Cardiac muscle cell (in vitro differentiated cells and primary cell): Measurements from ENCODE around the gene FGF9.

DNA sequence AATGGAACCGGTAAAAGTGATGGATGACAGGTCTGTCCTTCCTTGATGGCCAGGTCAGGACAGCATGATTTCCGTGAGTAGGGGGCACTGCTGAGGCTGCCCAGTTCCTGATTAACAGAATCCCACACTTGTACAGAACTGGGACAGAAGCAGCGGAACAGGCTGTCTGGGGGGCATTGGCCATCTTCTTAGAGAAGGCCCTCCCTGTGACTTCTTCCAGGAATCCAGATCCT, 31.9 kb downstream of the TUBA3C start:
- RAMPAGE, long total RNA, result no peak
- RRBS, result no CpG with 5 or more reads among the region's 3 CpGs

- RAMPAGE, long total RNA, result no peak
- RRBS, result 1% methylated on average over 69 of the region's 115 CpGs
These were observed 31.3 kb upstream of the MPHOSPH8 start for GRCh38 chr13:19601735-19602934.

DNA sequence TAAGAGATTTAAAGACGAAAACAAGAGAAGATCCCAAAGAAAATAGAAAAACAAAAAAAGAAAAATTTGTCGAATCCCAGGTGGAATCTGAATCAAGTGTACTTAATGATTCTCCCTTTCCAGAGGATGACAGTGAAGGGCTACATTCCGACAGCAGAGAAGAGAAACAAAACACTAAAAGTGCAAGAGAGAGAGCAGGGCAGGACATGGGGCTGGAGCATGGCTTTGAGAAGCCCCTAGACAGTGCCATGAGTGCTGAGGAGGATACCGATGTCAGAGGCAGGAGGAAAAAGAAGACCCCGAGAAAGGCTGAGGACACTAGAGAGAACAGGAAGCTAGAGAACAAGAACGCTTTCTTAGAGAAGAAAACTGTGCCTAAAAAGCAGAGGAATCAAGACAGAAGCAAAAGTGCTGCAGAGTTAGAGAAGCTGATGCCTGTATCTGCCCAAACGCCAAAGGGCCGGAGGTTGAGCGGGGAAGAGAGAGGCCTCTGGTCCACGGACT, 13.4 kb downstream of the MPHOSPH8 start:
- RAMPAGE, long total RNA, result no peak
- RRBS, result no CpG with 5 or more reads among the region's 10 CpGs

DNA sequence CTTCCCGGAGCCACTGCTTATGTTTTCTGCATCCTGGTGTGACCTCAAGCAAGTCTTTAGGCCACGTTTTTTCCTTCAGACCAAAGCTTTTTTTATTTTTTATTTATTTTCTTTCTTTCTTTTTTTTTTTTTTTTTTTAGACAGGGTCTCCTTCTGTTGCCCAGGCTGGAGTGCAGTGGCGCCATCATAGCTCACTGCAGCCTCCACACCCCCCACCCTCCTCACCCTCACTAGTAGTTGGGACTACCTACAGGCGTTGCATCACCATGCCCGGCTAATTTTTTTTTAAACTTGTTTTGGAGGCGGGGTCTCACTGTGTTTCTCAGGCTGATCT, 33.7 kb downstream of the GJA3 start:
- RAMPAGE, long total RNA, result no peak
- RRBS, result no CpG with 5 or more reads among the region's 6 CpGs

GRCh38 chr13:20141475-20141830, 19.4 kb downstream of the GJA3 start:
- RAMPAGE, long total RNA, result no peak
- RRBS, result no CpG with 5 or more reads among the region's 4 CpGs

GRCh38 chr13:20263243-20263683, 31.1 kb upstream of the GJB6 start:
- RAMPAGE, long total RNA, result no peak
- RRBS, result no CpG with 5 or more reads among the region's 2 CpGs

DNA sequence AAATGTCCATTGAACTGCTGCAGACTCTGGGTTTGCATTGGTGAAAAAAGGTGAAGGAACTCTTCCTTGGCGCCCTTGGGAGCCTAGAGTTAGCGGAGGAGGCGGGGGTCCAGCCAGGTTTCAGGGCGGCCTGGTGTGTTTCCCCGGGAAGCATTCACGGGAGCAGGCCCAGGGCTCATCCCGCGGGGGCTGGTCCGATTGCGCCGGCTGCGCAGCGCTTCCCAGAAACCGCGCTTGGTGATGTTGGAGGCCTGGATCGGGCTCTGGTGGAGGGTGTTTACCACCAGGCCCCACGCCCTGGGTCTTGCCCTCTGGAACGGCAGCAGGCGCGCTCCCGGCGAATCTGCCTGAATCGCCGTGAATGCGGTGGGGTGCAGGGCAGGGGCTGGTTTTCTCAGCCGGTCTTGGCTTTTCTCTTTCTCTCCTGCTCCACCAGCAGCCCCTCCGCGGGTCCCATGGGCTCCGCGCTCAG, 69.2 kb upstream of the GJB6 start:
- RAMPAGE, long total RNA, result no peak
- RRBS, result 5% methylated on average over 17 of the region's 30 CpGs

DNA sequence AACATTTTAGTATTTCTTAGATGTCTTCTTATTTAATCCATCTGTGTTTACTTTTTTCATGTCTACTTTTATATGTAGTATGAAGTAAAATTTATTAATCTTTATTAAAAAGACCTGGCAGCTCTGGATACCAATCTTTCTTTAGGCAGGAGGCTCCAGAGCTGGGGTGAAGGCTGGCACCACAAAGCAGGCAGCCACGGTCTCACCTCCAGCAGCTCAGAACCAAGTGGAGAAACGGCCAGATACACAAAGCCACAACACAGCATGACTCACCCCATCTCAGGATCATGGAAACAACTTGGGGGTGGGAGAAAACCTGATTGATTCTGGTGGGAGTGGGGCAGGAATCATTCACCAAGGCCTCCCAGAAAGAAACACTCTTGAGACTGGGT, 64.3 kb downstream of the CRYL1 start:
- RAMPAGE, long total RNA, result no peak
- RRBS, result no CpG with 5 or more reads among the region's 2 CpGs

GRCh38 chr13:20461787-20462355, 63.8 kb downstream of the CRYL1 start:
- RAMPAGE, long total RNA, result no peak
- RRBS, result no CpG with 5 or more reads among the region's 6 CpGs

DNA sequence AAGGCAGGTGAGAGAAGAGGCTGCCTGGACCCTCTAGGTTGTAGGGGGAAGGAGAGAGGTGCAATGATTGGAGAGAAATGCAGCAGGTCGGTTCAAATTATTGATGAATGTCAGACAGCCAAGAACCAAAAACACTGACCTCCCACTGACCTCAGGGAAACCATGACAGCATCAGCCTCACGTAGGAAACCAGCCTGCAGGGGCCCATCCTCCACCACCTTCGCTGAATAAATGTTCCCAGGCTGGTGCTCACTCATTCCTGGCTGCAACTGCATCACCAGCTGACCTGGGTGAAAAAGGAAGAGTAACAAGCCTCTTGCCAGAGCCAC, 7.0 kb upstream of the IFT88 start:
- RAMPAGE, long total RNA, result no peak
- RRBS, result no CpG with 5 or more reads among the region's 3 CpGs

GRCh38 chr13:21032928-21033931, 28.2 kb downstream of the LATS2 start:
- RAMPAGE, long total RNA, result no peak
- RRBS, result 91% methylated on average over 3 of the region's 11 CpGs

DNA sequence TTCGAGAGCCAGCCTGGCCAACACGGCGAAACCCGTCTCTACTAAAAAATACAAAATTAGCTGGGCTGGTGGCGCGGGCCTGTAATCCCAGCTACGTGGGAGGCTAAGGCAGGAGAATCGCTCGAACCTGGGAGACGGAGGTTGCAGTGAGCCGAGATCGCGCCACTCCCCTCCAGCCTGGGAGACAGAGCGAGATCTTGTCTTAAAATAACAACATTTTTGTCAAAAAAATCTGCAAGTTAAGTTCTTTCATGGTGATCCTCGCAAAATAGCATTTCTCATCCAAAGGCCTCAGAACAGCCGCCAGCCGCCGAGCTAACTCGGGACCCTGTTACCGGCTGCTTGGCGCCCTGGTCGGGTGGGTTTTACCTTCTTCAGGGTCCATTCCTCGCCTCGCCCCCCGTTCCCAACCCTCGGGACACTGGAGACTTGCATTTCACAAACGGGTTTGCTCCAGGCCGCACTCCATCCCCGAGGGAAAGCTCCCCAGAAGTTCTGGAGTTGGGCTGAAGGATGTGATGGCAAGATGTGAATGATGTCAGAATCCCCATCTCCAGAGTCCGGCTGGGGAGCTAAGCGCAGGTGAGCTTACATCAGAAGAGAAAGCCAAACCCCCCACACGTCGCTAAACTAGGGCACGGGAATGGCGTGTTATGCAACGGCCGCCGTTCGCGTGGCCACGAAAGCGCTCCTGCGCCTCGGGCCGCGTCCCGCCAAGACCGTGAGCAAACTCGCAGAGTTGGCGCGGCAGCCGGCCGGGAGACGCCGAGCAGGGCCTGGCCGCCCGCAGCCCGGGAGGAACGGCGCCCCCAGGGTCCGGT, 1.4 kb downstream of the LATS2 start:
- RAMPAGE, long total RNA, result no peak
- RRBS, result 5% methylated on average over 6 of the region's 61 CpGs

DNA sequence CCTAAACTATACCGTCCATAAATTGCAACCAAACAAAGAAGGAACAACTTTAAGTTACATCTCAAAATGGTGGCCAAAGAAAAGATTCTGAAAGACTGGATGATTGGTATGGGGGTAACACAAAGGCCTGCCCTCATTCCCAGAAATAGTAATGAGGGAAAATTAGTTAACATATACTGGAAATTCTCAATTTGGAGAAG, 3.8 kb downstream of the SAP18 start:
- RAMPAGE, long total RNA, result no peak
- RRBS, result no CpG with 5 or more reads among the region's 1 CpG

DNA sequence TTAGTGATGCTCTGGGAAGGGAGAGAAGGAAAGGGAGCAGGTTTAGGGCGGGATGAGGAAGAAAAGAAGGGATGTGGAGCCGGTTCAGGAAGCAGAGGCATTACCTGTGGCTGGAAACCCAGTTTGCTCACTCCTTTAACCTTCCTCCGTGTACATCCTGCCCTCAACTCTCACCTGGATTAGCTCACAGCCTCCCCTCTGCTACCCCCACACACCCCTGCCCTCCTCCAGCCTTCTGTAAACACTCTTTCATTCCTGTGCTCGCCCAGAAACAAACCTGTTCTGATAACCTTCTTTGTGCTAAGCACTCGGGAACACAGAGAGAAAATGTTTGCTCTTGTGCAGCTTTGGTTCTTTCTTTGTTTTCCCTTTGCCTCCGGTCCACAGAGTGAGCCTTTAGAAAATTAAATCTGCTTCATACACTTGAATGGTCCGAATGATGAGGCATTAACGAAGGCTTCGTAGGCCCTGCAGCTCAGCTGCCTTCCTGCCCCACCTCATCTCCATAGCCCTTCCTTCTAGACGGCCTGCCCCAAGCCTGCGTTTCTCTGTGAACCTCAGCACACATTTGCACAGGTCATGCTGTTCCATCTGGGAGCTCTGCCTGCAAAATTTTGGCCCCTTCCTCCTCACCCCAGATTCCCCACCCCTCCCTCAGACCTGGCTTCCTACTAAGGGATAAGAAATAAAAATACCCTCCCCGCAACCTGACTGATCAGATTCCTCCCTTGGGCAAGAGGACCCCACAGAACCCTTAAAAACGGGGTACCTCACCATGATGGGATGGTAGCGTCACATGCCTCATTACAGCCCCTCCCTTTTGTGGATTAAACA, 6.7 kb upstream of the ZDHHC20 start:
- RAMPAGE, long total RNA, result no peak
- RRBS, result no CpG with 5 or more reads among the region's 14 CpGs

DNA sequence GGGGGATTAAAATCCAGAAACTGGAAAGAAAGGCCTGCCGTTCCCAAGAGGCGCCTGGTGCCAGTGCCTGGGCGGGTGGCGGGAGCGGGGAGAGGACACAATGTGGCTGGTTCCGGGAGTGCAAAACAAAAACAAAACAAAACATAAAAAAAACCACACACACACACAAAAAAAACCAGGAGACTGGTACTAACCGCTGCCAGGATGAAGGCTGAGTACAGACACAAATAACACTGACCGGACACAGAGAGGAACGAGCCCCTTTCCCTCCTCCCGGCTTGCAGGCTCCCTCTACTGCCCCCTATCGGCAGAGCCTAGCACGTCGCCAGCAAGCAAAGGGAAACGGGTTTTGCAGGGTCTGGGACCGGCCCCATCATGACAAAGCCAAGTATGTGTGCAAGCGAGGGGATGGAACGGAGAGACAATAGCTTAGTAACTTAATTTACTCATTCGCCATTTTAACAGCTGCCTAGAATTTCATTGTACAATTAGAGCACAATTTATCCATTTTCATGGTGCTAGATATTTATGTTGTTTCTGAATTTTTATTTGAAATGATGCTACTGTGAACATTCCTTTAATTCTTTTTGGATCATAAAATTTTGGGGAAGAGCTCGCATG, 17.9 kb upstream of the ZDHHC20 start:
- RAMPAGE, long total RNA, result no peak
- RRBS, result 2% methylated on average over 4 of the region's 19 CpGs

GRCh38 chr13:21616863-21617432, 13.0 kb upstream of the MICU2 start:
- RAMPAGE, long total RNA, result no peak
- RRBS, result no CpG with 5 or more reads among the region's 3 CpGs

- RAMPAGE, long total RNA, result start-site peak on the minus strand at chr13:21670899-21670958, 17 and 54 reads in 2 replicates
- RRBS, result 2% methylated on average over 18 of the region's 58 CpGs
These were observed at the start of gene FGF9 for GRCh38 chr13:21670592-21671293. FGF9 (plus strand) TSS chr13:21671073.

GRCh38 chr13:22198035-22198617, 527.3 kb downstream of the FGF9 start:
- RAMPAGE, long total RNA, result no peak
- RRBS, result no CpG with 5 or more reads among the region's 7 CpGs

DNA sequence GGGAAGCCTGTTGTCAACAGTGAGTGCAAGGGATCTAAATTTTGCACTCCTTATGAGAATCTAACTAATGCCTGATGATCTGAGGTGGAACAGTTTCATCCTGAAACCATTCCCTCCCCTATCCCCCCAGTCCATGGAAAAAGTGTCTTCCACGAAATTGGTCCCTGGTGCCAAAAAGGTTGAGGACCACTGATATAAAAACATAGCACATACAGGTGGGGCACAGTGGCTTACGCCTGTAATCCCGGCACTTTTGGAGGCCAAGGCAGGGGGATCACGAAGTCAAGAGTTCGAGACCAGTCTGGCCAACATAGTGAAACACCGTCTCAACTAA, 62.9 kb upstream of the TNFRSF19 start:
- RAMPAGE, long total RNA, result no peak
- RRBS, result no CpG with 5 or more reads among the region's 6 CpGs

DNA sequence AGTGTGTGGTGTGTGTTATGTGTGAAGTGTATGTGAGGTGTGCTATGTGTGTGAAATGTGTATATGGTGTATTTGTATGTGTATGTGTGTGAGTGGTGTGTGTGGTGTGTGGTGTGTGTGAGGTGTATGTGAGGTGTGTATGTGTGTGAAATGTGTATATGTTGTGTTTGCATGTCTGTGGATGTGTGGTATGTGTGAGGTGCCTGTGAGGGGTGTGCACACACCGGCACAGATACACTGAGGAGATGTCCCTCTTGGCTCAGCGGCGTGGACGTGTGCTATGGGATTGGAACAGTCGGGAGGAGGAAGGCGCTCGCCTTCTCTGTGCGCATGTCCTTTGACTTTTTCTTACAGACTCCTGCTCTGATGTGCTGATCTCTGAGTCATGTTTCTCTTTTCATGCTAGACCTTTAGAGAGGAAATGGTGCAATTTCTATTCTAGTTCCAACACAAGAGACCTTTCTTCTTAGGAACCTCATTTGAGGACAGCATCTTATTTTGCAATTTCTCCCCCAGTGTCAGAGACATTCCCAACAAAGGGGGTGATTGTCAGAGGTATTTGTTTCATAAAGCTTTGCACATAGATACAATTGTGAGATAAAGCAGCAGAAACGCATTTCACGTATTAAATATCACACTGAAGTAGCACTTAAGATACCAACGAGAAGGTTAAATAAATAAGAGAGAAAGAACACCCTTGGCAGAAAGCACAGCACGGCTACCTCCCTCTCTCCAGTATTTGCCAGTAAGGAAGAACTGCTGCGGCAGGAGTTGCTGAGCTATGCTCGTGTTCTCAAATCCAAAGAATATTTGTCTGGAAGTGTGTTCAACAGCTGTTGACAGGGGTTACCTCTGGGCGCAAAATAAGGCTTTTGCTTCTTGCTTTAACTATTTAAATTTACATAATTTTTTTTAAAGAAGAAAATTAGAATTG, 11.2 kb upstream of the TNFRSF19 start:
- RAMPAGE, long total RNA, result no peak
- RRBS, result no CpG with 5 or more reads among the region's 15 CpGs